Vagina (tissue), 1 donor: Measurements from ENCODE around the gene SYTL5.

DNA sequence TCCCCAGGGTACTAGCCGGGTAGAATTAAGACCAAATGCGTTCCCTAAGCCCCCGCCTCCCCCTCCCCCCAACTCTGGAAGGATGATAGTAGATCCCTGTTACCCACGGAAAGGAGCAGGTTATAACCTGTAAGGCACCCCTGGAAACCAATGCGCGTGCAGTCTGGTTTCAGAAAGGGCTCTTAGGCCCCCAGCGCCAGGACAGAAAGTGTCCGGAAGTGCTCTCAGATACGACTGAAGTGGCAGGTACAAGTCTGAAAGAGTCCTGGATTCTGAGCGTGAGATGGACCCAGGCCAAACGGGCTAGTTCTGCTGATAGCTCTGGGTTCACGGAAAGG, 61.8 kb upstream of the DCAF8L1 start:
- PRO-cap: no peak
- RAMPAGE, long total RNA: no peak

DNA sequence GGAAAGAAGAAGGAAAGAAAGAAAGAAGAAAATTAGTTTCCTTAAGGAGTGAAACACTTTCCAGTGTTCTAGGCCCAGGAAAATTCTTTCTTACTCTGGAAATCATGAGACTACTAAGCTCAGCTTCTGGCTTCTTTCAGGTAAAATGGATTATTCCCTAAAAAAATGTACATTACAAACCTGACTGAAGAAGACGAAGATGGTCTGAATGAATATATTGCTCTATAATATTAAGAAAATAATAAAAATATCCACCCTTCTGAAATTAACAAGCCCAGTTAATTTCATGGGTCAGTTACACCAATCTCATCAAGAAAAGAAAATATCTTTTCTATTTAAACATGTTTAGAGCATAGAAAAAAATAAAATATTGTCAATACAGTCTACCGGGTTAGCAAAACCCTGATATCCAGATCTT, 118.0 kb upstream of the MAGEB2 start:
- PRO-cap: no peak
- RAMPAGE, long total RNA: no peak

GRCh38 chrX:30620990-30621496, 32.2 kb upstream of the GK start:
- PRO-cap: no peak
- RAMPAGE, long total RNA: no peak

DNA sequence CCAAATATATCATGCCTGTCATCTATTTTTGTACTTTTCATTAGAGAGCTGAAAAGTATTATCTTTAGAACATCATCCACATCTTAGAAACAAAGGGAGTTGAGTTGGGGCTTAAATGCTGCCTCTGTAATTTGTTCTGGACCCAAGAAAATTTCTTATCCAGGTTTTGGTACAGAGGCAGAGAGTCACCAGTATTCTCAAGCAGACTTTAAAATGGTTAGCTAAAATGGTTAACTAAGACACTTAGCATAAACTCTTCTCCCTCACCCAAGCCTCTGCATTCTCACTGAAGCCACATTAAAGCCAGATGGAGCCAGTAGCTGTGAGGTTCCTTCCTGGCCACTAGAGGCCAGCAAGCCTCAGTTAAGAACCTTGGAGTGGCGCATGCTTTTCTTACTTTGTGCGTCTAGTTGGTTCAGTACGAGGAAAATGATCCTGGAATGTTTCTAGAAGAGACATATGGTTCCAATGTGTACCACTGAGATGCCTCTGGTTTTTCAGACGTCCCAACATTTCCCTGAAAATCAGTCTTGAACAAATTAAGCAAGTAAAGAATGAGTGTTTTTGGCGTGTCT, 82.6 kb upstream of the TAB3 start:
- PRO-cap: no peak
- RAMPAGE, long total RNA: no peak

- PRO-cap: no peak
- RAMPAGE, long total RNA: no peak
Measured at GRCh38 chrX:31265421-31265873, 193.6 kb upstream of the FTHL17 start.

- PRO-cap: no peak
- RAMPAGE, long total RNA: no peak
Measured at GRCh38 chrX:31435412-31436169, 363.8 kb upstream of the FTHL17 start.

DNA sequence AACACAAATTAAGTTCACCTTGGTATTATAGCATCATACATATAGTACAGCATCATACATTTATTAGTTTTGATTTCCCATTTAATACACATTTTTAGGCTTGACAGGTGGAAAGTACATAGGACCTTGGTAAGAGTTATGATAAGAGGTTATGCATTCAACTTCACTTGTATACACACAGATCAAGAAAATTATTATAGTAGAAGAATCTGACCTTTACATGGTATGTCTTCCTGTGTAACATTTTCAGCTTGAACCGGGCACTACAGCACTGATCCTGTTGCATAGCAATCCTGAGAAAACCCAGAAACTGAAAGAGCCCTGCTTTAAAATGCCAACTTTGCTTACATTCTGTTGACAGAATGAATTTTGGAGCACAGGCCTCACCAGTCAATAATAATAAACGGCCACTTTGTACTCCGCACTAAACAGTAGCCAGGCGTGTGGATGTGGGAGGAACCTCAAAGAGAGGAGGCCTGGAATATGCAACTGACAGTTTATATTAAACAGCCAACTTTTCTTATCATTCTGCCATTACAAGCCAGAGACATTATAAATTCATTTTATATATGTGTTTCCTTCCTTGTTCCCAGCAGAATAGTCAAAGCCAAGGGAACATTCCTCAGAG, 436.3 kb upstream of the FTHL17 start:
- PRO-cap: no peak
- RAMPAGE, long total RNA: no peak

DNA sequence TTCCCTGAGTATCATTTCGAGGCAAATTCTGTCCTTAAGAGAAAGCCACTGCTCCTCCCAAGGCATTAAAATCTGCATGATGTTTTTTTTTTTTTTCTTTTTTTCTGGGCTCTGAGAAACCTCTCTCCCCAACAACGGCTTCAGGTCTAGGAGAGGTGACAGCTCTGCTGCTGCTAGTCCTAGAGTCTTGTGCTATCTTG, 528.8 kb upstream of the FTHL17 start:
- PRO-cap: no peak
- RAMPAGE, long total RNA: no peak

DNA sequence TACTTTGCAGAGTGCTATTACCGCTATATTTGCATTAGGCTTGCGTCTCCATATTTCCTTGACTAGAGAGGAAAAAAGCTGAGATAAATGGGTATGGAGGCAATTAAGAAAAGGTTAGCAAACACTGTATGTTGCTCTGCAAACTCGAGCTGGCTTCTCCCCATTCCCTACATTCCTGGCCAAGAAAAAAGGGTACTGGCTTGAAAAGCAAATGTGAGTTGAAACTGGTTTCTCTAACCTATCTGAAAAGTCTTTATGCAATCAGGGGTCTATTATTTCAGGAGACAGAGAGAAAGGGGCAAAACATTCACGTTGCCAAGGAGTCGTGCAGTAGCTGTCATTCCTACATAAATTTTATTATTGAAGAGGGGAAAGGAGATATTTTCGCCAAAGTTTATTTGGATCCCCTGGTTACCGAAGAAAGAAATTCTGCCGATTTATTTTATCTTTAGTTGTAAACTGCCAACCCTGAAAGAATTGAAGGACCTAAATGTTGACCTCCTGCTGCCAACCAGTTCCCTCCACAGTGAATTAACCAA, 2.1 kb downstream of the TMEM47 start:
- PRO-cap: no peak
- RAMPAGE, long total RNA: no peak

GRCh38 chrX:36957860-36958624, 50.1 kb upstream of the FAM47C start:
- PRO-cap: no peak
- RAMPAGE, long total RNA: no peak

GRCh38 chrX:37783240-37783911, 3.5 kb downstream of the CYBB start:
- PRO-cap: no peak
- RAMPAGE, long total RNA: no peak

DNA sequence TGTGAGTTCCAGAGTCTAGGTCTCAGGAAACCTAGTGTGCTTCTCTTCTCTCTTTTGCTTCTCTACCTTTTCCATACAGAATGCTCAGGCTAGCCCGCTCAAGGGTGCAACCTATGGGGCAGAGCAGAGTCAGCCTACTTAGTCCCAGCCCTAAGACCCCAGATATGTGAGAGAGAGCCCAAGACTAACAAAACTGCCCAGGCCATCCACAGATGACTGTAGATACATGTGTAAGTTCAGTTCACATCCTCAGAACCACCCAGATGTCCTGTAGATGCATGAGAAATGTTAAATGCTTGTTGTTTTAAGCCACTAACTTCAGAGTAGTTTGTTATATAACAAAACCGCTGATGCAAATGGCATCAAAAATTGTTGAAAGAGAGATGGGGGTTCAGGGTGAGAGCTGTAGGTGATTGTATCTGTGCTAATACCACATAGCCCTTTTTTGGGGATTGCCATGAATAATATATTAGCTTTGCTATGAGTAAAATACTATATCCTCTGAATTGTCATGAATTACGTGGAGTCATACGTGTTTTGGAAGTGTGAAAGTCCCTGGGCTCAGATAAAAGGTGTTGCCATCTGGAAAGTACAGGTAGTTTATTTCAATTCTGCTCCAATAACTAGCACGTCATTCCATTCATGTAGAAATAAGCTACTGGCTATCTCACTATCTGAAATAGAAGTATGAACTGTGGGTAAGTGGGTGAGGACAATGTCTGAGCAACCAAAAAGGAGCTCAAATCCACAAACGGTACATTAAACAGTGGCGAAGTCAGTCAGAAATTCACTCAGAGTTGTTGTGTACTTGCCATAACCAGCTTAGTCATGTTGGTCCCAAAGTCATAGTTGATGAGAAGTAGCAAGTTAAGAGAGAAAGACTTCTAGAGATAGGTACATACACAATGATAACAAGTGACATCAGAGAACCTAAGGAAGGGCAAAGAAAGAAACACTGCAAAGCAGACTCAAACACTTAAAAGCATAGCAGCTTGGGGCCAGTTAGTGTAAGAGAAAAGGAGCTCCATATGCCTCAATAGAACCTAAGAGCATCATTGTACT, 30.6 kb downstream of the DYNLT3 start:
- PRO-cap: no peak
- RAMPAGE, long total RNA: no peak

DNA sequence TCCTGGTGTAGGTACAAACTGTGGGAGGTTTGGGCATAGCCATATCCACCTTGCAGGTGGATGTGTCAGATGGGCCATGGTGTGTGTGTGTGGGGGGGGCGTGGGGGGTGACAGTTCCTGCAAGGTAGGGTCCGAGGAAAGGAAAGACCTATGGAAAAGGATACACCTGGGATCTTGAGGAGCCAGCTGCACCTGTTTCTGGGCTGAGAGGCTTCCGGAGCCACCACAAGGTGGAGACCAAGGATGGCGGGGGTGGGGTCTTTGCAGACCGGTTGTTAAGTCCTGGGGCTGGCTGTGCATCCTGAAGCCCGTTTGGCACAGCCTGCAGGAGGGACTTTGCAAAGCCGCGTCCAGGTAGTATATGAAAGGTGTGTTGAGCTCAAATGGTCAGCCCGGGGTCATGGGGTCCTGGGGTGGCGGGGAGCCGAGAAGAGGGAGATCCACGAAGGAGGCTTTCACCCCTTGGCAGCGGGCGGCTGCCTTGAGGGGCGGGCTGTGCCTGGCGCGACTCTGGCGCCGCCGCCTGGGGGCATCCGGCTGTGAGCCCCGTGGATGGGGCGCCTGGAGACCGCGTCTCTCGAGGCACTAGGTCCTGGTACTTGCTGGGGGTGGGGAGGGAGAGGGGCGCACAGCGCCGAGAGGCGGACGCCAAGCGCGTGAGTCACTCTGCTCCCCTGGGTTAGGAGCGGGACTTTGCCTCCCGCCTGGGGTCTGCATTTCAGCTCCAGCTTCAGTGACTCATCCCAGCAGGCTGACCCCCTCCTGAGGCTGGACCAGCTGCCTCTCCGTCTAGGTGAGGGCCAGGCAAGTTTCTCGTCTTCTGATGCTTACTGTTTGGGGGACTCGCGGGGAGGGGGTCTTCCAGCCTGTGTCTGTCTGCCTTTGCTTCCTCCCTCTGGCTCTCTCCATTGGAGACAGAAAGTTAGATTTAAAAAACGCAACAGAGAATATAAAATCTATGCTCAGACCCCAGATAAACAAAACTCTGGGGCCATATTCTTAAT, 58.3 kb upstream of the DYNLT3 start:
- PRO-cap: no peak
- RAMPAGE, long total RNA: no peak

- PRO-cap: no peak
- RAMPAGE, long total RNA: no peak
Measured at GRCh38 chrX:38006280-38006691, at the start of gene SYTL5. SYTL5 (plus strand) TSS chrX:38006553.

DNA sequence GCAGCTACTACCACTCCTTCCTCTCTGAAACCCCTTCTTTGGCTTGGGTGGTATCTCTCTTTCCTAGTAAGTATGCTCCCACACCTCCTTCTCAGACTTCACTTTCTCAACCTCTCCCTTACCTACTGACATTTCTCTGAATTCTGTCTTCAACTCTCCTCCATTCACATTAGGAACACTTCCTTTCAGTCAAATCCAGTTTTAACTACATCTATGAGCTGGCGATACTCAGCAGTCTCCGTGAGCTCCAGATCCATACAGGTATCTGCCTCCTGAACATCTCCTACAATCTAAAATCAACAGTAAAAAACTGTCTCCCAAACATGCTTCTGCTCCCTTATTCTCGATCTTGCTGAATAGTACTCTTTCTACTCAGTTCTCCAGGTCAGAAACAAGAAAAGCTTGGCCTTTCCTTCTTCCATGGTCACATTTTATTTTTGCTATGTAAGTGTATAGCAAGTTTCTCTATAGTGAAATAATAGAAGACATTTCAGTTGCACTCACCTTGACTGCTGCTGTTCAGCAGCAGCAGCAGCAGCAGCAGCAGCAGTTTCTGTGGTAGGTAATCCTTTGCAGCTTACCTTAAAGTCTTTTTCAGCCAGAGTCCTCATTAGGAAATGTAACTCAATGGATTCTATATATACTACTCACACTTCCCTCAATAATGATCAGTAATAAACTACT, 44.9 kb downstream of the RPGR start:
- PRO-cap: no peak
- RAMPAGE, long total RNA: start-site peak on the minus strand centred at position 236 of the sequence, 141 bp wide, 11 reads; start-site peak on the minus strand centred at position 454 of the sequence, 135 bp wide, 10 reads

DNA sequence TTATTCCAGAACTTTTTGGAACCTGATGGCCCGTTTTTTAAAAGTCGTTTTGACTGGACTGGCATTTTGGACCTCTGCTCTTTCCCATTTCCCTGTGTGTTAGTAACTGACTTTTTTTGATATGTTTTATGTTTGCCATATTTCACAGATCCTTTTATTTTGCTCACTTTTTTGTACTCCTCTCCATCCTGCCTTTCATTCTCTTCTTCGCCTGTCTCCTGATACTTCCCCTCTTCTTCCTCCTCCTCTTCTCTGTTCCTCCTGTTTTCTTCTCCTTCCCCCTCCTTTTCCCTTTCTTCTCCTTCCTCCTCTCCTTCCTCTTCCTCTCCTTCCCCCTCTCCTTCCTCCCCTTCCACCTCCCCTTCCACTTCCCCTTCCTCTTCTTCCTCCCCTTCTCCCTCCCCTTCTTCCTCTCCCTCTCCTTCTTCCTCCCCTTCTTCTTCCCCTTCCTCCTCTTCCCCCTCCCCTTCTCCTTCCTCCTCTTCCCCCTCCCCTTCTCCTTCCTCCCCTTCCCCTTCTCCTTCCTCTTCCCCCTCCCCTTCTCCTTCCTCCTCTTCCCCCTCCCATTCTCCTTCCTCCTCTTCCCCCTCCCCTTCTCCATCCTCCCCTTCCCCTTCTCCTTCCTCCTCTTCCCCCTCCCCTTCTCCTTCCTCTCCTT, 41.6 kb downstream of the RPGR start:
- PRO-cap: no peak
- RAMPAGE, long total RNA: start-site peak on the minus strand centred at position 368 of the sequence, 463 bp wide, 13 reads

GRCh38 chrX:38312278-38312849, 14.9 kb downstream of the RPGR start:
- PRO-cap: no peak
- RAMPAGE, long total RNA: no peak

DNA sequence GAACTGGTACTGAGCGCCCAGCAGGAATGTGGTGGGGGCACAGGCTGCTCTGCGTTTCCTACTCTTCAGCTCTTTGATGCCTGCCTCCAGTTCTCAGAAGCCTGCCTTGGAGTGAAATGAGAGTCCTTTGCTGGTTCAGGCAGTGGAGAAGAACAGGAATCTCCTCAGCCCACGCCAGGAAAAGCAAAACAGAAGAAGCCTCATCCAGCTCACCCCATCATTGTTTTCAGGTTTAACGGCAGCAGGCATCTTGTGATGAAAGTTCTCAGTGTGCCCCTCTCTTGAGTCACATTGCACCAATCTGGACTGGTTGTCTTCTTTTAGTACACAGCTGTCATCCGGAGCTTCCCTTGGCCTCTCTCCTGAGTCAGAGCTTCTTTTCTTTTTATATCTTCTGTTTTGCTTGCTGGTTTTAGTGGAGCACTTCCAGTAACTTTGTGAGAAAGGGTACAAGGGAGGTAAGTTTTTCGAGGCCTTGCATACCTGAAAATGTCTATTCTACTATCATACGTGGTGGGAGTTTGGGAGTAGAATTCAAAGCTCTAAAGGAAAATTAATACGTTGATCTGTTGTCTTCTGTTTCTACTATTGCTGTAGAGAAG, 51.0 kb downstream of the TSPAN7 start:
- PRO-cap: no peak
- RAMPAGE, long total RNA: no peak

DNA sequence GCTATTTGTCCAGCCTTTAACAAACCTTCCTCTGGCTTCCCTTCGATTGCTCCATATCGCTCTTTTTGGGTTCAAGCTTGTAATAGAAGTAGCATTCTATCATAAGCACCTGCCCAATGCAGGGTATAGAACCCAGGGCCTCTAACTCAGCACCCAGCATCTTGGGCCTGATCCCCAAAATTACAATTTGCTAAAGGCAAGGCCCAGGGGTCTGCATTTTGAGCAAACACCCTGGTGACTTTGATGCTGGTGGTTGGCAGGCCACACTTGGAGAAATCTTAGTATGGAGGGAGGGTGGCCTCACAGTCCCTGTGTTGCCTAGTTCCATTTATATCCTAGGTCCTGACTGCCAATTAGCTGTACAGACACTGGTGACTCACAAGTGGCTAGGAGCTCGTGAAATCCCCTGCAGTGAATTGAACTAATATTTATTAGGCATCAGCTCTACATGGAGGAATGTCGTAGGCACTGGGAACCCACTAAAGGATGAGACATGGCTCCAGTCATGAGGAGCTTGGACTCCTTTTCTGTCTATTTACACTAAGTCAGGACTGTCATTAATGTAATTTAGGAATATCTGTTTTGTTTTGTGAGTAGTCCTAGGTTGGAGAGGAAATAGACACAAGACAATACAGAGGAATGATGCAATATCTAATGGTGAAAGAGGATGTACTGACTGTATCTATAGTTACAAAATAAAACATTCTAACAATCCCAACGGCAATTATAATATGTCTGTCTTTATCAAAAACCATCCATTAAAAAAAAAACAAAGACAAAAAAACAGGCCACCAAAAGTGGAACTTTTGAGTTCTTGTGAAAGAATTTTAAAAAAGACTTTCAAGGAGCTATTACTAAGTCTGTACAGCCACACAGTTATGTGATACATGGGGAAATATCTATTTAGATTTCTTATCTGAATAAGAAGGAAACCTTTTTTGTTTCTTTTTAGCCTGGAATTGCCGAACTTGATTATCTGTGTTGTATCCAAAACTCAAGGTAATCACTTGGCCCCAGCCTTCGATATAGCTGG, 67.7 kb downstream of the MID1IP1 start:
- PRO-cap: no peak
- RAMPAGE, long total RNA: no peak

DNA sequence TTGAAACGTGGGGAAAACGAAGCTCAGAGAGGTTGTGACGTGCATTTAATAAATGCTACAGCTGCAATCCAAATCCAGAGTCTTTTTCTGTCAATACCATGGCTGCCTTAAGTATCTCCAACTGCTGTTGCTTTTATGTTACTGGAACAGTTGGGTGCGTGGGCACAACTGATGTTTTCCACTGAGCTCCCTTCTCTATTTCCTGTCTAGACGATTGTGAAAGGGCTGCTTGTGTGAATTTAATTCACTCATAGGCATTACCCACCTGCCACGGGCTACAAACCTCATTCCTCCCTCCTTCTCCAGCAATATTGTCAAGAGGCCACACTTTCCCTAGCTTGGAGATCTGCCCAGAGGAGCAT, 526.0 kb downstream of the MID1IP1 start:
- PRO-cap: no peak
- RAMPAGE, long total RNA: no peak